ENCODE data around the gene GBX1.

DNA sequence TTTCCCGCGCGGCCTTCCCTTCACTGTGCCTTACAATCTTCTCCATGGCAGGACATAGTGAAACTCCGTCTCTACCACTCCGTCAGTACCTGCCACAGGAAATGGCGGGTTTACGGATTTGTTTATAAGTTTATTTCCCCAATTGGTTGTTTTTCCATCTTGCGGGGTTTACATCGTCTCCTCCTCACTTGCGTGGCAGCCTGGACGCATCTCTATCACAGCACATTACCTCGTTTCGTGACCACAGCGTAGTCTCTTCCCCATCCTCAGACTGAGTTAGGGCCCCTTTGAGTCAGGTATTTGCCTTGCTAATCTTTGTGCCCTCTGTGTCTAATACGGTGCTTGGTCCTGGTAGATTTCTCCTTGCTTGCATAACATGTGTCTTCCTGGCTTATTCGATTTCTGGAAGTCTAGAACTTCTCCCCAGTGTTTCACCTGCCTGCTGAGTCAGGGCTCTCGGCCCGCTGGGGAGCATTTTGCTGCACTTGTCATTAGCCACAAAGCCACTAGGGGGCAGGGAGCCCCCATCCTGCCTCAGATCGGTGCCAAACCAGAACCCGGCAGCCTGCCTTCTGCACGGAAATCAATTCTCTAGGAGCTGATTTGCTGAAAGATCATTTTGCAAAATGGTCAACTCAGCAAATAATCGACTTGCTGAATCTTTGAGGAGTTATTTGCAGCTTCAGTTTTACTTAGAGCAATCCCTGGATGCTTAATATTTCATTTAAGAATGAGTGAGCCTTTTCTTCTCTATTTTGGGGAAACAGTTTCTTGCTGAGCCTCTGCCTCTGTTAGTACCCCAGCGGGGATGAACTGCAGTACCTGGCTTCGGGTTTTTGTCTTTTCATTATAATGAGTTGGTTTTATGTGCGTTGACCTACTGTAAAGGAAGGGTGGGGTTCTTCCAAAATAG, 1.8 kb upstream of the GIMAP8 start:
- PRO-cap: no peak

DNA sequence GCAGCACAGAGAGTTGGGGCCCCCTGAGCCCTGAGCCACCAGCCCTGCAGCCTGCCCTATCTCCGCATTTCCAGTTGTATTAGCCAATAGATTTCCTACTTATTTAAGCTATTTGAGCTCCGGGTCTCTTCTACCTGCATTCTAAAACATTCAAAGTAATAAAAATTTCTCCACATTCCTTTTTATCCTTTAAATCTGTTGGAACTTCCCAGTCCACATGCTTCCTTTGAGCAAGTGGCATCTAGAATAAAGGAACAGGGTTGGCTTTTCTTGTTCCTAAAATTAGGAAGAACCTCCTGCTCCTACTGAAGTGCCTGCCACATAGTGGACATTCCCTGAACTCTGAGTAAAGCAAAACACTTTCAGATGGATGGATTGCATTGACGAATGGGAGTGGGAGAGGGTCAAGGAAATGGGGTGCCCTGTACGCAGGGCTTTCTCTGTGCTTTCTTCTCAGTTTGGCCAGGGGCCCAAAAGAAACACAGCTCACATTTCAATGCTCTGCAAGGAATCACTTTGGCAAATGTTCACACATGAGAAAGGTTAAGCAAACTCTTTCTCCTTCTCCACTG, 6.3 kb downstream of the GIMAP5 start:
- PRO-cap: no peak

DNA sequence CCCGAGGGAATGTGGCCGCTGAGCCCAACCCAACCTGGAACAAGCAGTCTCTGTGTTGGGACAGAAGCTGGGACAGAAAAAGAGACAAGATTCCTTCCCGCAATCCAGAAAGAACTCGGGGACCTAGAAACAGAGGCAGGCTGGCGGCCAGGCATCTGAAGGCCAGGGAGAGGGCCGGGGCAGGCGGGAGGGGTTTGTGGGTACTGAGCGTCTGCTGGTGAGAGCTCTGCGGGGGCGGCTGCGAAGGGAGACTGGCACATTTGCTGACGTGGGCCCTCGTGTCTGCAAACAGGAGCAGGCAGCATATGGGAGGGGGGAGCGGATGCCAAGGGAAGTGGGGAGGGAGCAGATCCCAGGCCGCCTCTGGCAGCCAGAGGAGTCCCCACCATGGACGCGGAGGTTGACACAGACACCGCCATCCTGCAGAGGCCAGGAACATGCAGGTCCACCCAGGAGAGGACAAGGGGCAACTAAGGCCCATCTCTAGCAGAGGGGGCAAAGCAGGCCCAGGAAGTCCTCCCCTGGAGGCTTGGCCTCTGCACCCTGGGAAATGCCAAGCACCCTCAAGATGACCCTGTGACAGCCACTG, 32.2 kb downstream of the KCNH2 start:
- PRO-cap: no peak

- PRO-cap: no peak
Observed at GRCh38 chr7:151008006-151008505, 16.2 kb downstream of the ATG9B start.

- PRO-cap: no peak
Observed at GRCh38 chr7:151009687-151010185, 14.6 kb downstream of the ATG9B start.

DNA sequence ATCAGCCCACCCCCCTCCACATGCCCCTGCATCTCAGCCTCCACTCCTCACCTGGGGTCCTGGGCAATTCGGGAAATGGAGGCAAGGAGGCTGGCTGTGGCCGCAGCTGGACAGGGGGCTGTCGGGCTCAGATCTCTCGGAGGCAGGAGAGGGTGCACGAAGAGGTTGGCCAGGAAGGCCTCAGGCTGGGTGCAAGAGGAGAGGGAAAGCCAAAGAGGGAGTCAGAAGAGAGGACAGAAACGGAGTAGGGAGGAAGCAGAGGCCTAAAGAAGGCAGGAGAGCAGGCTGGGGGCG, 7.7 kb downstream of the ATG9B start:
- PRO-cap: no peak

- PRO-cap: no peak
Observed at GRCh38 chr7:151061739-151062194, 2.4 kb downstream of the SLC4A2 start.

DNA sequence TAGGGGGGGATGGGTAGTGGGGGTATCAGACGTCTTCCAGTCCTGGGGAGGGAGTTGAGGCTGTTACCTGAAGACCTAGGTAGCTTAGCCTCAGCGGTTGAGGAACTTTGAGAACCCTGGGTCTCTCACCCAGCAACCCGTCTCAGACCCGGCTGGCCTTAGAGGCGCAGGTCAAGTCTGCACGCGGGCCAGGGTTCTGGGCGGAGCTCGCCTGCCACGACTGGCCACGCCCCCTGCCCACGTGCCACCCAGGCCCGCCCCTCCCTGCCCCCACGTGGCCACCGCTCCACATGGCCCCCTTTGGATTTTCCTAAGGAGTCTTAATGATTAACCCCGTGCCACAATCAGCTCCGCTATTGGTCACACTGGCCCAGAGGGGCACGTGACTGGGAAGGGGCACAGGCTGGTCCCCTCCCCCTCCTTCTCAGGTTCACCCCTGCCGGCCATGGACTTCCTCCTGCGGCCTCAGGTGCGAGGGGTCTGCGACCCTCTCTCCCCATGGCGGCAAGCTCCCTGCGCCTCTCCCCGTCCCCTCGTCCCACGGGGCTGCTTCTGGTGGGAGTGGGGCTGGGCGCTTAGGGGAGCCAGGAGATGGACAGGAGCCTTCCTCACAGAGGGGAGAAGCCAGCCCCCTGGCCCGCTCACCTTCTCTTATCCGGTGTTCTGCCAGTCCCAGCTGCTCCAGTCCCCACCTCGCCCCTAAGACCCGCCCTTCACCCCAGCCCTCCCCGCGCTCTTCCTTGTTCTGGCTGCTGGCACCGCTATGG, 3.0 kb downstream of the SLC4A2 start:
- PRO-cap: no peak

GRCh38 chr7:151077822-151078917, 2.4 kb downstream of the FASTK start:
- PRO-cap: no peak

DNA sequence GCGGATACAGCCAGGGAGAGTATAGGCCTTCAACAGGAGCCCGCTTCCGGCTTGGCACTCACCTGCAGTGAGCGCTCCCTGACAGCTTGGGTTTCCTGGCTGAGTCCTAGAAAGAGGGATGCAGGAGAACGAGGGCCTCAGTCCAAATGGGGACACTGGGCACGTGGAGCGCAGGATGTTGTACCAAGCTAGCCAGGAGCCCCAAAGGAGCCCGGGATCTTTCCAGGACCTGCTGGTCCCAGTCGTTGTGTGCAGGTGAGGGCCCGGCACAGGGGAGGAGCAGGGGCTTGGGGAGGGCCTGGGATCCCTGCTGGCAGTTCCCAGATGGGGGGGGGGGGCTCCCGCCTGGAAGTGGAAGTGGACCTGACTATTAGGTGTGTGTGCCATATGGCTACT, 3.6 kb downstream of the AGAP3 start:
- PRO-cap: no peak

DNA sequence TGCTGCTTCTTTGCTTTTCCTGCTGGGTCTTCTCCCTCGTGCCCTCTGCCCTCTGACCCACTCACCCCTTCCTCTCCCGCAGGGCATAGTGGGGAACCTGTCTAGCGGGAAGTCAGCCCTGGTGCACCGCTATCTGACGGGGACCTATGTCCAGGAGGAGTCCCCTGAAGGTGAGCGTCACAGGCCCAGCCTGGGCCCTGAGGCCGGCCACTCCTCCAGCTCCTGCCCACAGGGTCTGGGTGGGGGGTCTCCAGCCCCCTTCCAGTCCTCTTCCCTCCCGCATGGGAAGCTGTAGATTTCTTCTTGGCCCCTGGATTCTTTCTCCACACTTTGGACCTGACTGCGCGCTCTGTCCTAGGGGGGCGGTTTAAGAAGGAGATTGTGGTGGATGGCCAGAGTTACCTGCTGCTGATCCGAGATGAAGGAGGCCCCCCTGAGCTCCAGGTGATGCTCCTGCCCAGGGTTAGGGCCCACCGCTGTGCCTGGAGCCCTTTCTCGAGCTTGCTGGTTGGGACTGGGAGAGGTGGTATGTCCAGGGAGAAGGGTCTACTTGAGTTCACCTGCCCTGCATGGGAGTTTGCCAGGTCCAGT, 30.8 kb downstream of the AGAP3 start:
- PRO-cap: no peak

GRCh38 chr7:151119770-151120809, 33.8 kb downstream of the AGAP3 start:
- PRO-cap: no peak

- PRO-cap: unidirectional peak, minus-strand start at chr7:151167694
Observed at GRCh38 chr7:151167461-151168372, at the start of gene GBX1. Gene GBX1, minus strand, starts transcription at chr7:151167694.

GRCh38 chr7:151176674-151177222, 9.3 kb upstream of the GBX1 start:
- PRO-cap: no peak

DNA sequence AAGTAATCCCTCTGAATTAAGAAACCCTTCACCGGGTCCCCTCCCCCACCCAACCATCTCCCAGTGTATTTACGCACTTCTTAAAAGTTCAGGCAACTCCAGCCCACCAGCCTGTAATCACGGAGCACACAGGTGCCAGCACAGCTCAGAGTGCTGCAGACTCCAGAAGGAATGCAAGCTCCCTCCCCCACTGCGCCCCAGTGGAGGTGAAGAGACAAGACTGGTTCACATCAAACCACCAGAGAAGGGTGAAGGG, 161 bp upstream of the H2BK1 start:
- PRO-cap: no peak

GRCh38 chr7:151246476-151246902, 2.0 kb downstream of the SMARCD3 start:
- PRO-cap: no peak

- PRO-cap: no peak
Observed at GRCh38 chr7:151382078-151382494, 27.8 kb downstream of the WDR86 start.

DNA sequence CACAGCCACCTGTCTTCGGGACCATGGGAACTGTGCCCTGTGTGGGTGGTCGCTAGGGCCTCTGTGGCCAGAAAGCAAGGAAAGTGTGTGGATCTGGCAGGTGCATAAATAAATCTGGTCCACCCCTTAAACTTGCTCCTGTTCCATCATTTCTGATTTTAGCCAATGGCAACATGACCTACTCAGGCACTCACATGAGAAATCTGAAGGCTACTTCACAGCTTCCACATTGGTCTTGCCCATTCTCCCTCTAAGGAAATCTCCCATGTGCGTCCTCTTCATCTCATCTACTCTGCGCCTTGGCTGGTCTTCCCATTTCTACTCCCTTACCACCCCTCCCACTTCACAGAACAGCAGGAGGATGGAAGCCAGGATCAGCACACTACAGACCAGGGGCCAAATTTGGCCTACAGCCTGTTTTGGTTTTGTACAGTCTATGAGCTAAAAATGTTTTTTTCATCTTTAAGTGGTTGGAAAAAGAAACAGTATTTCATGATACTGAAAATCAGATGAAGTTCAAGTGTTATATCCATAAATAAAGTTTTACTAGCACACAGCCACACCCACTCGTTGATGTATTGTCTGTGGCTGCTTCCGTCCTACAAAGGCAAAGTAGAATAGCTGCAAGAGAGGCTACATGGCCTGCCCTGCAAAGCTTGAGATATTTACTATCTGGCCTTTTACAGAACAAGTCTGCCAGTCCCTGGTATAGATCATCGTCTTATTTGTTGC, 10.2 kb downstream of the RHEB start:
- PRO-cap: no peak

GRCh38 chr7:151550754-151551008, 31.0 kb upstream of the RHEB start:
- PRO-cap: no peak

GRCh38 chr7:151603268-151603794, 83.6 kb upstream of the RHEB start:
- PRO-cap: no peak

Measured in colic lymph node (tissue), 1 donor.